ENCODE measurements around a stretch of chr2.

DNA sequence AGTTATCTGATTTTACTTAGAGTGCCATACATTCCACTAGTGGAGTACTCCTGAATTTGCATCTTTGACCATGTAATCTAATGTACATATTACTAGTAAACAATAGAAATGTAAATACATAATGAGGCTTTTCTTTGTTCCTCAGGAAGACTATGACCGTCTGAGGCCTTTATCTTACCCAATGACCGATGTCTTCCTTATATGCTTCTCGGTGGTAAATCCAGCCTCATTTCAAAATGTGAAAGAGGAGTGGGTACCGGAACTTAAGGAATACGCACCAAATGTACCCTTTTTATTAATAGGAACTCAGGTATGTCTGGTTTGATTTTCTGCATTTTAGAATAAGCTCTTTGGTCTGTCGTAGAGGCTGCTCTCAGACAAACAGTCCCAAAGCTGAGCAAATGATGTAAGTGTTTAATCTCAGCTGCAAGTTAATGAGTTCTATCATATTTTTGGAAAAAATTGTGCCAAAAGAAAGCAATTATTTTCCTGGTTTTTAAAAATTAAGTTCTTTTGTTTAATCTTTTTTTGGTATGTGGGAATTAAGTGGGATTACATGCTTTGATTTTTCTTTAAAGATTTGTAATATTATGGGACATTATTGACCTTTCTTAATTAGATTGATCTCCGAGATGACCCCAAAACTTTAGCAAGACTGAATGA lies 33.7 kb upstream of the ATP6V1E2 start:
- PRO-cap, 2 experiments, result no peak in any of the 2 experiments

- PRO-cap, 2 experiments, result no peak in any of the 2 experiments
Observed at GRCh38 chr2:46617511-46617867, 474 bp downstream of the CRIPT start.

DNA sequence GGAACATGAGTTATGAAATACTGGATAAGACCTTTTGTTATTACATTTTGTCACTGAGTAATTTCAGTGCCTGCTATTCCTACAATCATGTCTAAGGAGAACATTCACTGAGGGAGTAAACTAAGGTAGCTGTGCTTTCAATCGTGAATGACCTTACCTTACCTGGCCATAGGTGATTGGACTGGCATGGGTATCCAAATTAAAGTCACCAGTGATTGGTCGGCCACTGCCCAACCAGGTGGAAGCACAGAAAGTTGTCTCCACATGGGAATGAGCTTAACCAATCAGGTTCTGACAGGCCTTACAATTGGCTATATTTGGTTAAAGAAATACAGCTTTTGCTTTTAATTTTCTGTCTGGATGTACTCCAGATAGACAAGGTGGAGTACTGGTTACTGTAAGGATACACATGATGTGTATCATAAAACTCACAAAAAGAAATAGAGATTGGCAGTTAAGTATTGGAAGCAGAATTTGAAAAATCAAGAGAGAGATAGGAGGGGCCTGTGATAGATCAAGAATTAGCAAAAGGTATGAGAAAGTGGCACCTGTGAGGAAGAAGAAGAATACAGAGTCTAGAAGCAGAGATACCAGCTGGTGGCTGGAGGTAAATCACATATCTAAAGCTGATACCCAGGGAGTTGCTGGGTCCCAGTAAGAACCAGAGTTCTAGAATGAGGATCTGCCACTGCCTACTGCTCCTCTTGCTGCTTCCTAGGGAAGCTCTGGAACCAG lies 41.1 kb downstream of the SOCS5 start:
- PRO-cap, 2 experiments, result no peak in any of the 2 experiments

GRCh38 chr2:46848994-46849441 lies 66.6 kb downstream of the MCFD2 start:
- PRO-cap, 2 experiments, result peak in 1 of 2 experiments; most common plus-strand start chr2:46849256 (in 1); most common minus-strand start chr2:46849168 (in 1)

- PRO-cap, 2 experiments, result no peak in any of the 2 experiments
Observed at GRCh38 chr2:46914707-46915616, 644 bp downstream of the MCFD2 start.

GRCh38 chr2:47016241-47016870 lies 75.3 kb downstream of the TTC7A start:
- PRO-cap, 2 experiments, result no peak in any of the 2 experiments

- PRO-cap, 2 experiments, result peak in 1 of 2 experiments; most common plus-strand start chr2:47027050 (in 1); most common minus-strand start chr2:47026878 (in 1)
Observed at GRCh38 chr2:47026586-47027311, 85.7 kb downstream of the TTC7A start.

- PRO-cap, 2 experiments, result no peak in any of the 2 experiments
Observed at GRCh38 chr2:47057524-47058034, 97.5 kb downstream of the STPG4 start.

DNA sequence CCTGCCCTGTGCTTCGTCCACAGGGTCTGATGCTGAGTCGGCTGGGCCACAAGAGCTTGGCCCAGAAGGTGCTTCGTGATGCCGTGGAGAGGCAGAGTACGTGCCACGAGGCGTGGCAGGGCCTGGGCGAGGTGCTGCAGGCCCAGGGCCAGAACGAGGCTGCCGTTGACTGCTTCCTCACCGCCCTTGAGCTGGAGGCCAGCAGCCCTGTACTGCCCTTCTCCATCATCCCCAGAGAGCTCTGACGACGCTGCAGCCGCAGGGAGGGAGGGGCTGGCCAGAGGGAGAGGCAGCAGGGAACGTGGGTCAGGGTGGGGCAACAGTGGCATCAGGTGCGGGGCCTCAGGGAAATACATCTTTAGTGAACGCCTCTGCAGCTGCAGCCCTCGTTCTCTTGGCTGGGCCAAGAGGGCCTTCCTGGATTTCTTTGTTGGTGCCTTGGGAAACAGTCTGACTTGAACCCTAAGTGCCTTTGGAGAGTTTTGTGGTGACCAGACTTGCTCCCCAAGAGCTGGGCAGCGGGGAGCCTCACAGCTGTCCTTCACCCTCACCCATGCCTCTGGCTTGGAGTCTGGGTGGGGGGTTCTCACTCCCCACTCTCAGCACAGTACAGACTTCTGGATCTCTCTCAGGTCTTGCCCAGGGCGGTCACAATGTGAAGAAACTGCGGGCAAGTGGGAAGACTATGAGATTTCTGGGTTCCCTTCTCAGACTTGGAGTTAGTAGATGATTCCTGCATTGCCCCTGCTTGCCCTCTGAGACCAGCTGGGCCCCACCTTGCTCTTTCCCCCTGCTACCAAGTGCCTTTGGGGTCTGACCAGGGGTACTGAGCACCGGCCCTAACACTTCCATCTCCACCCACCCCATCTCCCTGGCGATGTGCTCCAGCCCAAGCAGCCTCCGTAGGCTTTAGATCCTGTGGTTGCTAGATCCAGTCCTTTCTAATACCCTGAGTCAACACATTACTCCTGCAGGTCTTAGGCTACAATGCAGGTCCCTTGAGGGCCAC lies 81.1 kb downstream of the STPG4 start:
- PRO-cap, 2 experiments, result no peak in any of the 2 experiments

GRCh38 chr2:47161320-47161908 lies 6.3 kb upstream of the STPG4 start:
- PRO-cap, 2 experiments, result no peak in any of the 2 experiments

GRCh38 chr2:47300647-47301049 lies 68.5 kb upstream of the EPCAM start:
- PRO-cap, 2 experiments, result no peak in any of the 2 experiments

GRCh38 chr2:47486932-47487700 lies 83.7 kb downstream of the KCNK12 start:
- PRO-cap, 2 experiments, result no peak in any of the 2 experiments

DNA sequence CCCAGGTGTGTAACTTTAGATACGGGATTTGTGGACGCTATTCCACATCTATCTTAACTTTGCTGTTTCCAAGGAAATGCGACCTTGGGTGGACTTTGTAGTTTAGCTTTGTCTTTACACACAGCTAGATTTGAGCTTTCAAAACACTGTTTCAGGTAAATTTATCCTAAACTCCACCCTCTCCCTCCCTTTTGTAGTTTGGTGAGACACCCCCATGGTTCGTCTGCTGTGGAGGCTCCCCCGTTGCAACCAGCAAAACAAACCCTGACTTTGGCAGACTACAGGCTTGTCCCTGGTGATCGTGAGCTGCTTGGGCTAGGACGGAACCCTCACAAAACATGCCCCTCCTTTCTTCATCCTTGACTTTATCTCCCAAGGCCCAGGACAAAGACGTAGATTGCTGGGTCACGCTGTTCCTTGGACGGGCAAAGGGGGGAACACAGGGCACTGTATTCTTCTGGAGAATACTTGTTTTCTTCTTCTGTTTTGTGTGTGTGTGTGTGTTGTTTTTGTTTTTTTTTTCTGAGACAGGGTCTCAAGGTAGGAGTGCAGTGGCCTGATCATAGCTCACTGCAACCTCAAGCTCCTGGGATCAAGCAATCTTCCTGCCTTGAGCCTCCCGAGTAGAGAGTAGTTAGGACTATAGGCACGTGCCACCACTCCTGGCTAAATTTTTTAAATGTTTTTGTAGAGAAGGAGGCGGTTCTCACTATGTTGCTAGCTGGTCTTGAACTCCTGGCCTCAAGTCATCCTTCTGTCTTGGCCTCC lies 5.3 kb upstream of the MSH6 start:
- PRO-cap, 2 experiments, result no peak in any of the 2 experiments

DNA sequence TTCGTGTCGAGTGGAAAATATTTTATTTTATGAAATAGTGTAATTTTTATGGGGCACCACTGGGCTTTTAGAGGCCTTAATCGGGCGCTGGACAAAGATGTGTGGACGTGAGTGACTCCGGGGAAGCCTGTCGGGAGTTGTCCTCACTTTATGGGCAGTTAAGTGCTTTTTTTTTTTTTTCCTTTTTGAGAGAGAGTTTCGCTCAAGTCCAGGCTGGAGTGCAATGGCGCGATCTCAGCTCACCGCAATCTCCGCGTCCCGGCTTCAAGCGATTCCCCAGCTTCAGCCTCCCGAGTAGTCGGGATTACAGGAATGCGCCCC lies 1.3 kb downstream of the MSH6 start:
- PRO-cap, 2 experiments, result no peak in any of the 2 experiments

DNA sequence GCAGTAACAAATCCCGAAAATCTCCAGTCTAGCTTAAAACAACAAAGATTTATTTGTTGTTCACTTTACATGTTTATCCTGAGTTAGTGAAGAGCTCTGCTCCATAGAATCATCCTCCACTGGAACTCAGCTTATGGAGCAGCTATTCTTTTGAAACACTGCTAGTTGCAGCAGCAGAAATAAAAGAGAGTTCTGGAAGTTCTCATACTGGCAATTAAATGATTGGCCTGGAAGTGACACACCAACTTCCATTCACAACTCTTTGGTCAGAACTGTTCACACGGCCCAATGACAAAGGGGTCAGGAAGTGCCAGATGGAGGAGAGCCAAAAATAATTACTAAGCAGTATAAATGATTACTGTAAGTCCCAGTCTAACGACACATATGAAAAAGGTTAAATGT lies 39.1 kb downstream of the FBXO11 start:
- PRO-cap, 2 experiments, result peak in 1 of 2 experiments; most common plus-strand start position 350 of the sequence (in 1); most common minus-strand start position 121 of the sequence (in 1)

DNA sequence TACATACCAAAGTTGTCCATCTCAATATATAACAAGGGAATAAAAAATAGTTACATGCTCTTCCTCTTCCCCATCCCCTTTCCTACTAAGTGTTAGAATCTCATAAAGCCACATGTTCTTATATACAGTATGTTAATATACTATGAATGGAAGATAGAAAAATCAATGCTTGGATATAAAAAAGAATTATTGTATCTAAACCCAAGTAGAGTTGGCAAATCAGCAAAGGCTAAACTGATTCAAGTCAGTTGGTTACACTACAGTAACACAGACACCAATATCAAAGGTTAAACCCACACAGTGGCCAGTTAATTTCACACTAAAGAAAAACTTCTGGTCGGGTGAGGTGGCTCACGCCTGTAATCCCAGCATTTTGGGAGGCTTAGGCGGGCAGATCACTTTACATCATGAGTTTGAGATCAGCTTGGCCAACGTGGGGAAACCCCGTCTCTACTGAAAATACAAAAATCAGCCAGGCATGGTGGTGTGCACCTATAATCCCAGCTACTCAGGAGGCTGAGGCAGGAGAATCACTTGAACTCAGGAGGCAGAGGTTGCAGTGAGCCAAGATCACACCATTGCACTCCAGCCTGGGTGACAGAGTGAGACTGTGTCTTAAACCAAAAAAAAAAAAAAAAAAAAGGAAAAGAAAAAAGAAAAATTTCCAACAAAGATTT lies 9.1 kb downstream of the FBXO11 start:
- PRO-cap, 2 experiments, result no peak in any of the 2 experiments

DNA sequence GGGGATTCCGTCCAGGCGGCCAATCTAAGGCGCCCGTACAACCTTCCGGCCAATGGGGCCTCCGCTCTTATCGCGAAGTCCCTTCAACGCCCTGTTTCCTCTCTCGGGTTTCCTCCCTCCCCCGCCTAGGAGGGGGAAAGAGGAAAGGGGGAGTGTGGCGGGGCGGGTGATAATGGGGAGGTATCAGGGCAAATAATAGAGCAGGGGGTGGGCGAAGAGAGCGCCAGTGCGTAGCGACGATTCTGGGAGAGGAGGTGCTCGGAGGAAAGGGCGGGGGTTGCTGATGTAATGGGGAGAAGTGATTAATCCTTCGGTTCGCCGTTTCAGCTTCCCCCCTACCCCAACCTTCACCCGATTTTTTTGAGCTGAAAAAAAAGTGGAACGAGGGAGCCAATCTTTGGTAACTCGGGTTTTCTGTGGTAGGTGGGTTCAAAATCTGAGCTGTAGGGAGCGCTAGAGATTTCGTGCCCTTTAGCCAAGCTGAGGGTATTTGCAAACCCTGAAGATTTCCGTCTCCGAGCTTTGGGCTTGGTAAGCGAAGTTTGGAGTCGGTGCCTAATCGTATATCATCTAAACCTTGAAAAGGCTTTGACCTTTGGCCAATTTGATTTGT lies 401 bp upstream of the FBXO11 start:
- PRO-cap, 2 experiments, result peak in 2 of 2 experiments; most common plus-strand start position 223 of the sequence (in 1)

GRCh38 chr2:48145822-48146353 lies 168.6 kb upstream of the FOXN2 start:
- PRO-cap, 2 experiments, result no peak in any of the 2 experiments

- PRO-cap, 2 experiments, result no peak in any of the 2 experiments
Observed at GRCh38 chr2:48433495-48434080, 7.0 kb upstream of the PPP1R21 start.

GRCh38 chr2:48448116-48448766 lies 7.7 kb downstream of the PPP1R21 start:
- PRO-cap, 2 experiments, result no peak in any of the 2 experiments

Data from heart right ventricle (tissue), 2 donors.